GM23248 (cell line): ENCODE measurements around a stretch of chr10.

GRCh38 chr10:119131793-119132430 is 28.0 kb downstream of the DENND10 start:
- RAMPAGE, long total RNA: no peak

DNA sequence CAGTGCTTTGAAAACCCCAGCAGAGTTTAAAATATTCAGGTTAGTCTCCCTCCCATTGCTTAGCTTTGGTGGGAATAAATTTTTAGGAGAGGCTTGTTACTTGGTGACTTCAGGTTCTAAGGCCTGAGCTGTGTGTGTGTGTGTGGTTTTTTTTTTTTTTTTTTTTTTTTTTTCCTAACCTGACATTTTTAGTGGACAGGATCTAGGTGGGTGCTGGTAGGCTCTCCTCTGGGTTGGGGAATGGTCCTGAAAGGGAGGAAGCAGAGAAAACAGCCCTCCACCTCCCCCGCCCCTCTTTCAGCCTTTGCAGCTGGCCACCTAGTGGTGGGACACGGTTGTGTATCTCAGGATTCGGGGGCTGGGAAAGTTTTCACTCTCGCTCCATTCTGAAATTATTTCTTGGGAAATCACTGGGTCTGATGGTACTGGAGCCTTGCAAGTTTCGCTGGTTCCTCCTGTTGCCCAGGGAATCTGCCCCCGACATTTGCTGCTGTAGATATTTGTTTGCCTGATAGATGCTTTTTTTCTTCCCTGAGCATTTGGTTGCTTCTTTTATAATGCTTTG is 2.1 kb downstream of the GRK5 start:
- RAMPAGE, long total RNA: no peak

- RAMPAGE, long total RNA: no peak
Measured at GRCh38 chr10:119215053-119216010, 8.0 kb downstream of the GRK5 start.

GRCh38 chr10:119243328-119243886 is 36.0 kb downstream of the GRK5 start:
- RAMPAGE, long total RNA: no peak

- RAMPAGE, long total RNA: no peak
Measured at GRCh38 chr10:119246742-119247696, 39.6 kb downstream of the GRK5 start.

- RAMPAGE, long total RNA: no peak
Measured at GRCh38 chr10:119285569-119286219, 78.3 kb downstream of the GRK5 start.

DNA sequence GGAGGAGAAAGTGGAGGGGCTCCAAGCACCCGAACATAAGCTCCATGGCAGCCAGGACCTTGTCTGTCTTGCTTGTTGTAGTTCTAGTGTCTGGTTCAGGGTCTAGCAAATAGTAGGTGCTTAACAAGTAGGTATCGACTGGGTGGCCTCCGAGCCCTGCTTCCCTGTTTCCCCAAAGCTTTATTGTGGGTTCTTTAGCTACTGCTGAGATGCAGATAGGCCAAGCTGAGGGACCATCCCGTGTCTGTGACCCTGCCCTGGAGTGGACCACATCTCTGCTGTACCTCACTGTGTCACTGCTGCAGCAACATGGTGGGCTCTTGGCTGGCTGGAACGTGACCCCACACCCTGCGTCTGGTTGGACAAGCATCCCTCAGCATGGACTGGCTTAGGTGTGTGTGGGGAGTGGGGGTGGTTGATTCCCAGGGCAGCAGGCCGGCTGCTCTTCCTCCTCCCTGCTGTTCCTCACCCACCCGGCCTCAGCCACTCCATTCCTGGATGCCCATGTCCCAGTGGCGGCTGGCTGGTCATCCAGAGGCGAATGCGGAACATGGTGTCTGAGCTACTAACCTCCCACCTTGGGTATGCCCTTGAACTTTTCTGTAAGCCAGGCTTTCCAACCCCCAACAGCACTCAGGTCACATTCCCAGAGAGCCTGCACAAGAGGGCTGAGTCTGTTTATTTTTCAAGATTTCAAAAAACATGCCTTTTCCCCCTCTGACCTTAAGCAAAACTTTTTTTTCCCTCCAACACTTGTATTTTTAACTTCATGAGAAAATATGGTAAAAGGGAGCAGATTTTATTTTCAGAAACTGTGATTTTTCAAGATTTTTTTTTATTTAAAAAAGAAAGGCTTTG is 81.2 kb downstream of the GRK5 start:
- RAMPAGE, long total RNA: no peak

DNA sequence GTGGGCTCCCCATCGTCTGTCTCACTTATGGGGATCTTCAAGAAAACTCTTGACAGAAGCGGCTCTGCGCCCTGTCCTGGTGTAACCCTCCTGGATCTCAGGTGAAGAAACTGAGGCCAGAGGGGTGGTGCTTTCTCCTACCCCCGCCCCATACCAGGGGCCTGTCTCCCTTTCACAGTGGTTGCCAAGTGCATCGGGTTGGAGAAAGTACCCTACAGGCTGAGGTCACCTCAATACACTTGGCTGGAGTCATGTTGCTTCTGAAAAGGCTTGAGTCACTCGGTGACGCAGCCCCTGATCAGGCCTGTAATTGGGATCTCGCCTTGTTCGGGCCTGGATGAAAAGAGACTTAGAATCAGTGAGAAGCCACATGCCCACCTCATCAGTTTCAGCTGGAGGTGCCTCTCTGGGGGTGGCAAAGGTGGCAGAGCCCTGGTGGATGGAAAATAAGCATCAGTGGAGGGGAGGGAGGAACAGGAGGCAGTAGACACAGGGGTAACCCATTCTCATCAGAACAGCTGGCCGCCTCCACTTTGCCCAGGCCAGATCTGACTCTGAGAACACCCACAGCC is 107.7 kb downstream of the GRK5 start:
- RAMPAGE, long total RNA: no peak

GRCh38 chr10:119343659-119344192 is 136.4 kb downstream of the GRK5 start:
- RAMPAGE, long total RNA: no peak

DNA sequence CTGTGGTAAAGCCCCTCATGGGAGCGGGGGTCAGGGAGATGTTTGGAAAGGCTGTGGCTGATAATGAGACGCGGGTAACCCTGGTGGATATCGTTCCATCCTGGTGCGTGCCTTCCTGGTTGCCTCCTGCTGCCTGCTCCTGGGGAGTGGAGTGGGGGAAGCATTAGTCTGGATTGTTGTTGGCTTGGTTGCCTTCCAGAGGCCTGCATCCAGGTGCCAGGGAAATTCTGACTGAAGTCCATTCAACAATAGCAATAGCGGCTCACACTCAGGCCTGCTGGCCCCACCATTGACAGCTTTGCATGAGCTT is 150.0 kb downstream of the GRK5 start:
- RAMPAGE, long total RNA: no peak

DNA sequence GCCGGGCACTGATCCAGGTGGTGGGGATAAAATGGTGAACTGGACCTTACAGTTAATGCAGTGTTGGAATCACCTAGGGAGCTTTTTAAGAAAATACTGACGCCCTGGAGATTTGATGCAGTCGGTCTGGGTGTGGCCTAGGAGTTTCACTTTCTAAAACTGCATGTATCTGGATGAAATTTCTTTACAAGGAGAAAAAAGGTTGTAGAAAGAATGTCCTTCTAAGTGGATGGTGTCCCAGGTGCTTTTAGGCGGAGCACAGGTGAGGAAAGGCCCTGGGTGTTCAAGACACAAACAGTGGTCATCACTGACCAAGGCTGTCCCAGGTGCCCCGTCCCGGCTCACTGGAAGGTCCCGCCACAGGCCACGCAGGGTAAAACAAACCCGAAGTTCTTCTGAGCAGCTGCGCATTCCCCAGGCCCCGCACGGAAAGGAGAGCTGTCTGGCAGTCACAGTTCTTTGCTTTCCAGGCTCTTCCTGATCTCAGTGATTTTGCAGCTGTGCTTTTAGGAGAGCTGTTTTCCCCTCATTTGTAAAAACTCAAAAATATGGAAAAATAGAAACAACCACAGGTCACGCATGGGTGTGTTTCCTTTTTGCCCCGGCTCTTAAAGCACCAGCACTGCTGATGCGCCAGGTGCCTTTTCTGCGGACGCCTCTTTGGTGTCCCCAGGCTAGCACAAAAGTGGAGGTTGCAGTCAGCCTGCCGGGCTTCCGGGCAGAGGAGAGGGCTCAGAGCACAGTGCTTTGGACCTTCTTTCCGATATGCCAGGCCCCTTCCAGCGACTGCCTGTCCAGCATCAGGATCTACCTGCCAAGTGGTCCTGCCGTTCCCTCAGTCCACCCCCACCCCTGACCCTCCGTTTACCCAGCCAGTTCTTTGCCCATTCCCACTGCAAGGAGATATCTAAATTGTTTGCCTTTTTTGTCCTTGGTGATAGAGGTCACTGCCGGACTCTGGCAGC is 162.0 kb downstream of the GRK5 start:
- RAMPAGE, long total RNA: no peak

- RAMPAGE, long total RNA: no peak
Measured at GRCh38 chr10:119452388-119453010, 90.0 kb downstream of the RGS10 start.

- RAMPAGE, long total RNA: no peak
Measured at GRCh38 chr10:119478858-119479452, 63.6 kb downstream of the RGS10 start.

DNA sequence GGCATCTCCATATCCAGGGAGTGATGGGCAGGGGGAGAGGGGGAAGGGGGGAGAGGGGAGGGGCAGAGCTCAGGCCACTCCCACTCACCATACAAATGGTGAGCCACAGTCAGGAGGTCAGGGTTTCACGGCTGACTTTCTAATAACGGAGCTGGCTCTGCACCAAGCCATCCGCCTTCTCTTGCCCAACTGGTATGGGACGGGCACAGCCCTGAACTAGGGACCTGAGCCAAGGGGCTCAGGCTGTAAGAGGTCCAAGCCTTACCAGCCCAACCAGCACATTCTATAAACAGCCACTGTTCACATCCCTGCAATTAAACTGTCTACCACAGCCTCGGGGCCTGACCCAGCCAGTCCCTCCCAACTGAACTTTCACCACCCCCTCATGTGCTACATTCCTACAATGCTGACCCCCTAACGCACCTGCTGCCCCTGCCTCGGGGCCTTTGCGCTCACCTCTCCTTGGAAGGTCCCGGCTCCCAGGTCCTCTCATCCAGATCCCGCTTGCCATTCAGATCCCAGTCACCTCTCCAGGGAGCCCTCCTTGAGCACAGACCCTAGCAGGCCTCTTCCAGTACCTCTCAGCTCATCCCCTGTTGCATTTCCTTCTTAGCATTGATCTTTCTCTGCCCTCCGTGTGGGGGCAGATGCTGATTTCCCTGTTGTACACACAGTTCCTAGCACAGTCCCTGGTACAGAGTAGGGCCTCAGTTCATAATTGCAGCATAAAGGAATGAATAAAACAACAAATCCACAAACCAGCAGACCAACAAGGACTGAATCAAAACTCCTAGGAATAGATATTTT is 32.4 kb downstream of the RGS10 start:
- RAMPAGE, long total RNA: no peak

- RAMPAGE, long total RNA: no peak
Measured at GRCh38 chr10:119516377-119517036, 26.0 kb downstream of the RGS10 start.

- RAMPAGE, long total RNA: no peak
Measured at GRCh38 chr10:119544348-119544616, 1.8 kb upstream of the RGS10 start.

DNA sequence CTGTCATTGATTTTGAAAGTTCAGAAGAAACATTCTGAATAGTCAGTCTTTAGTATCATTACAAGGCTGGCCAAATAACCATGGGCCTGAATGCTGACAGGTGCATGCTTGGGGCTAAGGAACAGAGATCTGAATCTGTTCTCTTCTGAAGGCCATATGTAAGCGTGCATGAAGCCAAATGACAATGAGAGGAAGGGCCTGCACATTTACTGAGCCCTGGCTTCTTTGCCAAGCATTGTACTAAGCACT is 22.4 kb upstream of the TIAL1 start:
- RAMPAGE, long total RNA: no peak

DNA sequence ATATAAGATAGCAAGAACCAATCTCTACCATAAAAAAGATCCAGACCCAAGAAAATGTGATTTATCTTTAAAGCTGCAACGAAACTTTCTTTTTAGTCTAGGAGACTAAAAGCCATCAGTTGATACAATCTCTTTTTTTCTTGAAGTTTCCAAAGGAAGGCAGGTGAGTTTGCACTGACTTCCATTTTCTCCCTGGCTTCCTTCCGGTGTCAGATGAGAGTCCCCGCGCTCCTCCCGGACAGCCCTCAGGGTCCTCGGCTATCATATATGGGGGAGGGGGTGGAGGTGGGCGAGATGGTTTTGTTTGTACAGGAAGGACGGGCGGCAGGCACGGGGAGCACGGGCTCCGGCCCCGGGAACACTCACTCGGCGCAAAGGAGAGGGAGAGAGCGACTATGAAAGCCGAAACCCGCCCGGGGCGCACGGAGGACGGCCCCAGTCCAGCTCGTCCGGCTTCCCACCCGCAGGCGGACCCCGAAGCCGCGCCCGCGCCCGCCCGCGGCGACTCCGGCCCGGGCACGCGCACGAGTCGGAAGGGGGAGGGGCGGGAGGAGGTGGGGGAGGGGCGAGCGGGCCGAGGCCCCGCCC is 349 bp upstream of the BAG3 start:
- RAMPAGE, long total RNA: no peak

DNA sequence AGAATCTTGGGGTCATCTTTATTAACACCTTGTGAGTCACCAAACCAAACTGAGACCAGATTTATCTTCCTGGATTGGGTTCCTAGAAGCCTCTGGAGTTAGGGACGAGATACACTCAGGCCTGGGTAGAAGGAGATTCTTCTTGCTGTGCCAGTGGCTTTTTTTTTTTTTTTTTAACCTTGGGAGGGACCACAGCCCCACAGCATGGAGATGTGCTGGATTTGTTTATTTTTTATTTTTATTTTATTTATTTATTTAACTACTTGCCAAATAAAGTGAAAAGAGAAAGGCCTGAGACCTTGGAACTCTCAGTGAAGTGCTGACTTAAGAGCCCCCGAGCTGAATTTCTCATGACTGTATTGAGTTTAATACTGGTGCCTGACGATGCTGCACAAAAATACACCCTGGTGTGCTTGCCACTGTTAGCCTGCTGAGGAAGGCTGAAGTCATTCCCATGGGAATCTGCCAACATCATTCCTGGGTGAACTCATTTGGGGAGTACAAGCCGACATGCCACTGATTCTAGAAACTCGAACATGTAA is 27.4 kb downstream of the BAG3 start:
- RAMPAGE, long total RNA: no peak

DNA sequence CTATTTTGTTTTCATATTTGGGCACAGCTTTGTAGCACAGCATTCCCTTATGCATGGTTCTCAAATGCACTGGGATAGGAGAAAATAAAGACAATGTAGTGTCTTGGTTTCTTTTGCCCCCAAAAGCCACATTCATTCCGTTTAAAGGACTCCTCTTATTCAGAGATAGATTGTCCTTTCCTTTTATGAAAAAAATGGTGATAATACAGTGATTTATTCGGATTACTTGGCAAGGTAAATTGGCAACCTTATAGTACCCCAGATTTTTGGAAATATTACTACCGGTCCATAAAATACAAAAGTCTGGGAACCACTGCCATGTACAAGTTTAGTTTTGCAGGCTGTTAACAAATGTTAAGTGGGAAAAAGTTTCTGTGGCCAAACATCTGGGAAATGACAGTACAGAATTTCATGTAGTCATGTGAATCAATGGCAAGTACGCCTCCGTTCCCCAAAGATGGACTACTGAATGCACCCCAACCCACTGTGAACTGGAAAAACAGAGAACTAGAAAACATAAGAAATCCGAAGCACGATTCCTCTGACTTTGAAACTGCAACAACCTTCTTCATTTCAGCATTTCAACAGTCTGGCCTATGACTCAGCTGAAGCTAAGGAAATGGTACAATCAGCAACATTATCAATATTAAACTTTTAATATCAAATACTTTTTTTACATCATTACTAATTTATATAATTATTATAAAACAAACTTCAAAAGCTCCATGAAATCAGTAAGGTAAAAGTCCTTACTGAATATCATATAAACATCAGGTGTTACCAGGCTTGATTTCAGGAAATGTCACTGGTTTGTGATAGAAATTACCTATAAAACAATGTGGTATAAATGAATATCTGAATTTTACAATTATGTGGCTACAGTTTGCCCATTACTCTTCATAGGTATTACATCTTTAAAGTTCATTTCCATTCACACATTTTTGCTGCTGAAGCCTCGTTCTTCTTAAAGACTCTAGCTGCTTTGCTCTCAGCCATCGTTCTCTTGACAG is 41.8 kb downstream of the MCMBP start:
- RAMPAGE, long total RNA: no peak